Measurements from ENCODE around the genes MOSMO and EEF2K.

DNA sequence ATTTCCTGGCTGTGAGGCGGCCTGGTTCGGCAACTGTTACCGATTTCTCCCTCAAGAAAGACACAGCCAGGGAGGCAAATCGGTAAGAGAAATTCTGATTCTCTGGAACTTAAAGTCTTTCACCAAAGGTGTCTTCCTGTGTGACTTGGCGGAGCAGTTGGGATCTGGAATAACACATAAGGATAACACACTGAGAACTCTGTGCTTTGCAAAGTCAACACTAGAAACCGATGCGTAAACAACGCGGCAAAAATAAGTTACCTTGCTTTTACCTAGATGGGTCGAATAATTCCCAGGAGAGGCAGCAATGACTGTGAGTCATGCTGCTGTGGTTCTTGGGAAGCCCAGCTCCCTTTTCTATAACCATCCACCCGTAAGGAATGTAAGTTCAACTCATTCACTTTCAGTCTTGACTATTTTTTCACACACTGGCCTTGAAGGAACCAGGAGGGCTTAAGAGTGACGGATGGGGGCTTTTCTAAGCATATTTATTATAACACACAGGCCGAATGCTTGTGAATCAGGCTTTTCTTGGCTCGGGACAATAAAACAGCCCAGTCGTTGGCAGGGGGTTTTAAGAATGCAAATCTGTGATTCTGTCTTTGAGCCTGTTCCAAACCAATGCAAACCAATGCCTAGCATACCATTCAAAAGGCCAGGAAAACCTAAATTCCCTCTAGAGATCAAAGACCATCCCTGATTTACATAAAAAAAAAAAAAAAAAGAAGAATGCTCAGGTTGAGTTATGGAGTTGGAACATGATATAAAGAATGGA is 24.1 kb downstream of the GPRC5B start:
- PRO-cap, result no peak

DNA sequence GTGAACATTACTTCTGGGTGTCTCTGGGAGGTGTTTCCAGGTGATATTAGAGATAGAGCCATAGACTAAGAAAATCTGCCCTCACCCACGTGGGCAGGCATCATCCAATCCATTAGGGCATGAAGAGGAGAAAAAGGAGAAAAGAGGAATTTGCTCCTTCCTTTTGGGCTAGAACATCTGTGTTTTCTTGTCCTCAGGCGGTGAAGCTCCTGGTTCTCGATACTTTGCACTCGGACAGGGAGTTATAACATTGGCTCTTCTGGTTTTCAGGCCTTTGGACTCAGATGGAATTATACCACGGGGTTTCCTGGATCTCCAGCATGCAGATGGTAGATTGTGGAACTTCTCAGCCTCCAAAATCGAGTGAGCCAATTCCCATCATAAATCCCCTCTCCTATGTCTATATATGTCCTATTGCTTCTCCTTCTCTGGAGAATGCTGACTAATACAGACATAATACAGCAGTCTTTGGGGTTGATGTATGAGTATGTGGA is 9.9 kb upstream of the ACSM2B start:
- PRO-cap, result no peak

DNA sequence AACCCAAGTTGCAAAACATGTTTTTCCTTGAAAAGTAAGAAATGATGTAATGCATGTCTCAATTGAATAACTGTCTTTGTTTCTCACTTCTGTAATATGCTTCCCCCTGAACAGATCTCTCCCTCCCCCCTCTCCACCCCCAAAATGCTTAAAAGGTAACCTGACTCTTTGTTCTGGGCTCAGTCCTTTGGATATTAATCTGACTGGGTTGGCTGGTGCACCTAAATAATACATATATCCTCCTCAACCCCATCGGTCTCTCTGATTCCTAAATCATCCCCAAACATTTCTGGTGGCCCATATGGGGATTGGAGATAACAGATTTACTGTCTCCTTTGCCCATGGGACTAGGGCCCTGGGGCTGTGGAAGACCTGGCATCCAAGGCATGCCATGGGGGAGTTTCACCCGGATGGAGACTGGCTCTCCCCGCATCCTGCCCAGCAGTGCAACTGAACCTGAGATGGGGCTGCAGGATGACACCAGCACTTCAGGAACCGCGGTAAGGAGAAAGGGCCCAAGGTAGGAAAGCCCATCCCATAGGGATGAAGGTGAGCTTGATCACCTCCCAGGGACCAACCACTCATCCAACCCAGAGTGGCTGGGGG is 23.1 kb downstream of the ACSM1 start:
- PRO-cap, result no peak

GRCh38 chr16:20736225-20737274 is 5.1 kb downstream of the THUMPD1 start:
- PRO-cap, result no peak

DNA sequence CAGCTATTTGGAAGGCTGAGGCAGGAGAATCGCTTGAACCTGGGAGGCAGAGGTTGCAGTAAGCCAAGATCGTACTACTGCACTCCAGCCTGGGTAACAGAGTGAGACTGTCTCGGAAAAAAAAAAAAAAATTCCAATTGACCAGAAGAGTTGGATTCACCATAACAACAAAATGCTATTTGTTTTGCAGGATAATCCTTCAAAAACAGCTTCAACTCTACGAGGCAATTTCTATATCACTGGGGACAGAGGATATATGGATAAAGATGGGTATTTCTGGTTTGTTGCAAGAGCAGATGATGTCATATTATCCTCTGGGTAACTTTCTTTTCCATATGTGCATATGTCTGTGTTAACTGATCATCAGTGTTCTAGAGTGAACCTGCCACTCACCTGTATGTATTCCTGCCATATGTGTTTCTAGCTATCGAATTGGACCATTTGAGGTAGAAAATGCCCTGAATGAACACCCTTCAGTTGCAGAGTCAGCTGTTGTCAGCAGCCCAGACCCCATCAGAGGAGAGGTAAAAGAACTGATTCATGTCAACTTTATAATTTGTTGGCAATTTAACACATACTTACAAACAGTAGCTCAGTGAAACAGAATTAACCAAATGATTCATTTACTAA is 14.3 kb downstream of the ERI2 start:
- PRO-cap, result no peak

GRCh38 chr16:20884135-20884955 is 15.8 kb downstream of the DCUN1D3 start:
- PRO-cap, result no peak

GRCh38 chr16:20899139-20899627 is 975 bp downstream of the DCUN1D3 start:
- PRO-cap, result no peak

DNA sequence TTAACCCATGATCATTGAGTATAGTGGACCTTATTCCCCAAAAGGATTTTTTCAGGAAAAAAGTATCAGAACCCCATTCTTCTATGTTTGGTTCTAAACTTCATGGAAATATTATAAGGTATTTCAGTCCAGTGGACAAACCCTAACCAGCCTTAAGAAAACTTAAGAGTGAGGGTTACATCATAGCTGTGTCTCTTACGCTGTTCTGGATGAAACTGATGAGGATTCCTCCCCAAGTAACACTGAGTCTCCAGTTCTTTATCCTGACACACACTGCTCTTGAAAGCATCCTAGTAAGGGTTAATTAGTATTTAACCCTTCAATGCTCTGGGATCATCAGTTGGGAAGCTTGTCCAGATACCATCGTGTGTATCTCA is 5.0 kb downstream of the LYRM1 start:
- PRO-cap, result no peak

- PRO-cap, result no peak
These were observed 102.1 kb downstream of the DNAH3 start for GRCh38 chr16:21048612-21048811.

- PRO-cap, result no peak
These were observed 2.7 kb upstream of the DNAH3 start for GRCh38 chr16:21153379-21153705.

GRCh38 chr16:21404621-21405047 is 126.5 kb upstream of the CRYM start:
- PRO-cap, result no peak

DNA sequence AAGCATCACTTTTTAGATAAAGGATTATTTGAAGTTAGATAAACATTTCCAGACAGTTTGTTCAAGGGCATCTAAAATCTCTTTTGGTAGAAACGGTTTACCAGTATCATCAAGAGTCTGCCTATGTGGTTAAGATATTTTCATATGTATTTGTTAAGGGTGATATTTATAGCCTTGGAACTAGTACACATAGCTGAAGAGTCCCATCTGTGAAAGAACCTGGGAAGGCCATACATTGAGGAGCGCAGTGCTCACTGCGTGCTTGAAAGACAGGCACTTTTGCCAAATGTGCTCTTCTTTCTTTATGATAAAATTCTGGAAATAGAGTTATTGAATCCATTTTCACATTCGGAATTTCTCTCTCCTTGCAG is 7.8 kb downstream of the IGSF6 start:
- PRO-cap, result no peak

- PRO-cap, result no peak
These were observed 21.3 kb downstream of the NPIPB4 start for GRCh38 chr16:21836197-21836634.

DNA sequence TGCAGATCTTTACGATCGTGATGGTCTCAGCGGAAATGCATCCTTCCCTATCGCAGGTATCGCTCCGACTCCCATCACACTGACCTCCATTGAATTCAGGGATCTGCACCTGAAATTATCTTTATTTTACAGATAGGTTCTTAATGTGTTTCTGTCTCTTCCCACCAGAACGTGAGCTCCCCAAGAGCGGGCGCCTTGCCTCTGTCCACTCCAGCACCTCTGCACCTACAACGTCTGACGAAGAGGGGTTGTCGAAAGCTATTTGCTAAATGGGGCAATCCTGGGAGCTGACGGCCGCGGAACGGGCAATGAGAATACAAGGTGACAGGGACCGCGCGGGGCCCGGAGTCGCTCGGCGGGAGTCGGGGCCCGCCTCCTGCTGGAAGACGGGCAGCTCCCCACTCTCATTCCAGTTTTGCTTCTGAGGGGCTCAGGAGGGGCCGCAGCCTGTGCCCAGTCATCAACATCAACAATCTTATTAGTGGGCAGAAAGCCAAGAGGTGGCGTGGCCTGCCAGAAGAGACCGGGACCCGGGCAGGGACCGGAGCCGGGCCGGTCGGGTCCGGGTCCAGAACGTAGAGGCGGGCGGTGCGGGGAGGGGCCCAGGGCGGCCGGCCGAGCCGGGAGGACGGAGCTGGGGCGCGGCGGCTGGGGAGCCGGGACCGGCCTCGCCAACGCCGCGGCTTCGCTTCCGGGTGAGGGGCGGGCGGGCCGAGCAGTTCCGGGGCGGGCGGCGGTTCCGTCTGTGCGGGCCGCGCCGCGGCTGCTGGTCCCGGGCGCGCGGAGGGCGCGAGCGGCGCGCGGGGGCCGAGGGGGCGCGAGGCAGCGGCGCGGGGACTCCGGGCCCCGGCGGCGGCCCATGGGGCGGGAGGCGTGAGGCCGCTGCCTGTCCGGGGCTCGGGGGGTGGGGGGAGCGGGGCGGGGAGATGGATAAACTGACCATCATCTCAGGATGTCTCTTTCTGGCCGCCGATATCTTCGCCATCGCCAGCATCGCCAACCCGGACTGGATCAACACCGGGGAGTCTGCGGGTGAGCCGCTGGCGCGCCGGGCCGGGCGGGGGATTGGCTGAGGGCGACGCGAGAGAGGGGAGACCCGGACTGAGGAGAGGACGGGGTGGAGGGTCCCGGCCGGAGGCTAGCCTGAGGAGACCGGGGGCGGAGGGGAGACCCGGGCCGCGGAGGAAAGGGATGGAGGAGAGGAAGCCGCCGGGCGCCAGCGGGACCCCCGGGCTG is at the start of gene MOSMO:
Gene MOSMO, plus strand, starts transcription at position 736 of the 1,236 bp plus-strand sequence.
- PRO-cap, result bidirectional peak, plus-strand start at position 769 of the sequence, minus-strand start at position 687 of the sequence

DNA sequence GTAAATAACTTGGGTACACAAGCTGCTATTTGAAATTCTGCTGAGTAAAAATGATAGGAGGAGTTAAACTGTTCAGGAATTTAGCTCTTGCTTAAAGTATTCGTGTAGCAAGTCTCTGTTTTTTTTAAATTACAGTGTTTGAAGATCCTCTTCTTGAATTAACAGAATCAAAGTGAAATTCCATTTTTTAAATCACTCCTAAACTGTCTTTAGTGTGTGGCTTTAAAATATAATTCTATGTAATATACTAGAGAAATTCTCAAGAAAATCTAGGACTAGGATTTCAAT is 18.8 kb downstream of the MOSMO start:
- PRO-cap, result no peak

DNA sequence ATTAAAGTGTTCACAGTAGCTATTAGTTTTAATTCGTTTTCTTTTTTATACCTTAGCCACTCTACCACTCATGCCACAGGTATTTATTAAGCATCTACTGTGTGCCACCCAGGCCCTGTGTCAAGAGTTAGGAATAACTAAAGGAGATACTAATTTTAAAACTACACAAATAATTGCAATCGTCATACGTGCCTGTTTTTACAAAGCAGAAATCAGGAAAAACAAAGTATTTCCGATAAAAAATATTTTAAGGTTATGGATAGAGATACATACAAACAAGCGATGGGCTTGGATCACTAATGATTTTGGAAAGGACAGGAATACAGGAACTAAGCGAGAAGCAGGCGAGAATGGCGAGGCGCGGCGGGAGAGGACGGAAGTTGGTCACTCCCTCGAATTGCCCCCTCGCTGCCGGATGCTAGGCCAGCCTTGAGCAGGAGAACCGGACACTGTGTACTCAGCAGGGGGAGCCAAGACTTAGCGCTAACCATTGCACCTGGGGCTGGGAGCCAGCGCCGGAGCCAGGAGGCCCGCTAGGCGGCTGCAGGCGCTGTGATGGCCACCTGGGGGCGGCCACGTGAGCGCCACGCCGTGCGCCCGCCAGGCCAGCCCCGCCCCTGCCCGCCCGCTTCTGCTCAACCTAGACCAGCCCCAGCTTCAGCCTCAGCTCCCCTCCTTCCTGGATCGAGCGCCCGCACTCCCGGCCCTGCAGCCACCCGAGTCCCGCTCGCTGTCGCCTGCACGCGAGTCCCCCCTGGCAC is at the start of gene EEF2K:
Gene EEF2K, plus strand, starts transcription at position 634 of the 761 bp plus-strand sequence.
- PRO-cap, result unidirectional peak, plus-strand start at position 666 of the sequence

GRCh38 chr16:22325334-22326304 is 28.4 kb downstream of the POLR3E start:
- PRO-cap, result no peak

- PRO-cap, result no peak
These were observed 95.8 kb downstream of the NPIPB5 start for GRCh38 chr16:22606435-22606977.

DNA sequence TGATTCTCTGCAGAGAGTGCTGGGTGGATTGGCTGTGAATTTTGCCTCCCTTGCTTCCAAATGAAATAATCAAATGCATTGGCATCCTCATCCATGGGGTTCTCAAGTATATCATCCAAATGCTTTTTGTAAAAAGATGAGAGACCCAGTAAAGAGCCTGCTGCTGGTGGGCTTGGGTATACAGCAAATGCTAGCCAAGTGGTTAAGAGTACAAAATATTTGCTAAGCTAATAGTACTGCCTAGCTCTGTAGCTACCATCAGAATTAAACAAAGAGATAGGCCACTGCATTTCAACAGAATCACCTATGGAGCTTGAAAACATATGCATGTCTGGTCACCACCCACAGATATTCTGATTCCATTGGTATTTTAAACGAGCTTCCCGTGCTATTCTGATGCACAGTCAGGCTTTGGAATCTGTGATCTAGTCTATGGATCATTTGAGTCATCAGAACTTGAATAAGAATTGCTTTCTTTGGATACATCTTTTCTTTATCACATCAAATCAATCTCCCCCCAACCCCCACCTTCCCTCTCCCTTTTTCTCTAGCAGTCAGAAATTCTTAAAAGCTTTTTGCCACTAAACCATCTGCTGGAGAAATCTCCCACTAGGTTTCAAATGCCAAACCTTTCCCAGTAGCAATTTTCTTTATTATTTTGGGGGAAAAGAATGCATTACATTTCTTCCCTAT is 124.6 kb downstream of the NPIPB5 start:
- PRO-cap, result no peak

DNA sequence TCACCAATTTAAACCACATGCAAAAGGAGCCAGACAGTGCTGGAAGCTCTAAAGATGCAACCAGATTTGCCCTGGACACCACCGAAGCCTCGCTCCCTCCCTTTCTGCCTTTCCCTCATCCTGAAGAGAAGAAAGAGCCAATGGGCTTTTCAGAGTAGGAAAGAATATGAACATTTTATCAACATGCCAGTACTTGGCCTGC is 45.0 kb downstream of the USP31 start:
- PRO-cap, result no peak

Measured in parotid gland (tissue), 1 donor.